Body of pancreas (tissue), 2 donors: ENCODE measurements around the genes TAS2R3, KEL, OR9A2, CASP2 and OR2A1.

DNA sequence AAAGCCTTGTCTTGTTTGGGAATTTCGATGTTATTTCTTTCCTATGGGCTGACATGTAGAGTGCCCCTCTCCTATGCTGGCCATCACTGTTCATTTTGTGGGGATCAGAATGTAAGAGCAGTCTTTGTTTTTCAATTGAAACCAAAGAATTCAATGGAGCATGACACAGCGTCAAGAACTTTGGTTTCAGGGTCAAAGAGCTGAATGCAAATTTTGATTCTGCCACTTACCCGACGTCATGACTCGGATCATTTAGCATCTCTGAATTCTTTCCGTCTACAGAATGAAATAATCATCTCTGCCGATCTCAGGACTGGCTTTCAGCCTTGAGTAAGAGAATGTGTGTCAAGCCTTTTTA, 52.6 kb downstream of the DENND11 start:
- PRO-cap: no peak
- RAMPAGE, long total RNA, 2 experiments: no peak in any of the 2 experiments

DNA sequence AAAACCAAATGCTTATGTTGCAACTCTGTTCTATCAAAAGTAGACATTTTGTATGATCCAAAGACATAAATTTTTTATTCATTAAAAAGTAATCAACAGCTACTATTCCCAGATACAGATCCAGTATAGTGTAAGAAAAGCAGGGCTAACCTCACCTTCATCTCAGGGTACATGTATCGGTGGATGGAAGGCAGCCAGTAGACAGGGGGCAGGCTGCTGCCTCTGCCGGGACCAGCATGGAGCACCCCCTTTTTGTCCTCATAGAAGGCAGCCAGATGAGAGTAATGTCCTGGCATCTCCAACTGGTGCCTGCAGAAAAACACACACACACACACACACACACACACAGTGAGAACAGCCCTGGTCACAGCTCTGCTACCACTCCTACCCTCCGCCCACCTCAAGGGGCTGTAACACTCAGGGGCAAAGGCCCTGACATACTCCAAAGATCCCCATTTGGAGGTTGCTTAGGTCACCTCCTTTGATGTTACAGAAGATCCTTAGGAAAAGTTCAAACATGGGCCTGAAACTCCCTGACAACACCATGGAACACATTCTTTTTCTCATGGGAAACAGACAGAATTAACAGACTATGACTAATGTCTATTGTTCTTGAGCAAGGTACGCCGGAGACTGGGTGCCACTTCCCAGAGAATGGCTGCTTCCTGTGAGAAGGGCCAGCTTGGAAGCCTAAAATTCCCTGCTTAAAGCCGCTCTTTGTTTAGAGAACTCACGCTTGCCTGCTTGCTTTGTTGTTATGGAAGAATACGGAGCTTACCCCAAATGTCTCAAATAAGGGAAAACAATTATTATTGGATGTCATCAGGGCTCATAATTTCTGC, 27.8 kb downstream of the DENND11 start:
- PRO-cap: no peak
- RAMPAGE, long total RNA, 2 experiments: start-site peak on the minus strand in 1 of 2 experiments, centred at position 730 of the sequence, 6 reads per replicate

- PRO-cap: no peak
- RAMPAGE, long total RNA, 2 experiments: no peak in any of the 2 experiments
Observed at GRCh38 chr7:141674754-141675026, 27.3 kb downstream of the DENND11 start.

- PRO-cap: no peak
- RAMPAGE, long total RNA, 2 experiments: no peak in any of the 2 experiments
Observed at GRCh38 chr7:141701144-141701445, 871 bp downstream of the DENND11 start.

- PRO-cap: no peak
- RAMPAGE, long total RNA, 2 experiments: no peak in any of the 2 experiments
Observed at GRCh38 chr7:141763842-141764304, at the start of gene TAS2R3. TSS of gene TAS2R3 (plus strand) at chr7:141764097.

- PRO-cap: no peak
- RAMPAGE, long total RNA, 2 experiments: no peak in any of the 2 experiments
Observed at GRCh38 chr7:142320078-142320781, 62.4 kb upstream of the PRSS58 start.

- PRO-cap: no peak
- RAMPAGE, long total RNA, 2 experiments: no peak in any of the 2 experiments
Observed at GRCh38 chr7:142324273-142324882, 66.5 kb upstream of the PRSS58 start.

- PRO-cap: no peak
- RAMPAGE, long total RNA, 2 experiments: no peak in any of the 2 experiments
Observed at GRCh38 chr7:142500370-142500821, 242.5 kb upstream of the PRSS58 start.

- PRO-cap: no peak
- RAMPAGE, long total RNA, 2 experiments: no peak in any of the 2 experiments
Observed at GRCh38 chr7:142520247-142521032, 228.8 kb upstream of the PRSS1 start.

- PRO-cap: unidirectional peak, minus-strand start at chr7:142742060
- RAMPAGE, long total RNA, 2 experiments: start-site peak on the minus strand in 2 of 2 experiments, at chr7:142742051-142742063 at its widest, 51 to 72 reads per replicate
Observed at GRCh38 chr7:142741966-142742426, 7.3 kb upstream of the PRSS1 start.

DNA sequence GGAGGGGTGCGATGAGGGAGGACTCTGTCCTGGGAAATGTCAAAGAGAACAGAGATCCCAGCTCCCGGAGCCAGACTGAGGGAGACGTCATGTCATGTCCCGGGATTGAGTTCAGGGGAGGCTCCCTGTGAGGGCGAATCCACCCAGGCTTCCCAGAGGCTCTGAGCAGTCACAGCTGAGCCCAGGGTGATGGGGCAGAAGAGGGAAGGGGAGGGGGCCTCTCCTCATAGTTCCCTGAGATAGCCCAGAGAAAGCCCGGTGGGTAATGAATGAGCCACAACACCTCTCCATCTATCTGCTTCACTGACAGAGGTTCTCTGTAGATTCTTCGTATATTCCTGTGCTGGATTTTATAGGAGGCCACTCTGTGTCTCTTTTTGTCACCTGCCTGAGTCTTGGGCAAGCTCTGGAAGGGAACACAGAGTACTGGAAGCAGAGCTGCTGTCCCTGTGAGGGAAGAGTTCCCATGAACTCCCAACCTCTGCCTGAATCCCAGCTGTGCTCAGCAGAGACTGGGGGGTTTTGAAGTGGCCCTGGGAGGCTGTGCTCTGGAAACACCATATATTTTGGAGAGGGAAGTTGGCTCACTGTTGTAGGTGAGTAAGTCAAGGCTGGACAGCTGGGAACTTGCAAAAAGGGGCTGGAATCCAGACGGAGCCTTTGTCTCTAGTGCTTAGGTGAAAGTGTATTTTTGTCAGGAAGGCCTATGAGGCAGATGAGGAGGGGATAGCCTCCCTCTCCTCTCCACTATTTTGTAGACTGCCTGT, 16.5 kb downstream of the PRSS2 start:
- PRO-cap: no peak
- RAMPAGE, long total RNA, 2 experiments: no peak in any of the 2 experiments

- PRO-cap: no peak
- RAMPAGE, long total RNA, 2 experiments: no peak in any of the 2 experiments
Observed at GRCh38 chr7:142799223-142799462, 28.4 kb downstream of the PRSS2 start.

- PRO-cap: no peak
- RAMPAGE, long total RNA, 2 experiments: no peak in any of the 2 experiments
Observed at GRCh38 chr7:142962109-142963091, at the start of gene KEL. TSS of gene KEL (minus strand) at chr7:142962363.

DNA sequence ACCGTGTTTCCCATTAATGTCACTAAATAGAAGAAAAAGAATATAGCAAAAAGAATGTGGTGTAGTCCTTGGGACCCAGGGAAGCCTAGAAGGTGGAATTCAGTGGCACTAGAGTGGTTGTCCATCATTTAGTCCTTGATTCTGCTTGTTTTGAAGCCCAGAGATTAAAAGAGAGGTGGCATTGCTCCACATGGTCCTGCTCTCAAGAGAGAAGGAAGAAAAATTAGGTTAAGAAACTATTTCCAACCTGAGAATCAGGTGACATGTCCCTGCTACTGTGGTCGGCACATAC, at the start of gene OR9A2:
Gene OR9A2, minus strand, starts transcription at position 128 of the 292 bp plus-strand sequence.
- PRO-cap: no peak
- RAMPAGE, long total RNA, 2 experiments: no peak in any of the 2 experiments

GRCh38 chr7:143205836-143206500, 15.9 kb upstream of the TAS2R40 start:
- PRO-cap: no peak
- RAMPAGE, long total RNA, 2 experiments: no peak in any of the 2 experiments

DNA sequence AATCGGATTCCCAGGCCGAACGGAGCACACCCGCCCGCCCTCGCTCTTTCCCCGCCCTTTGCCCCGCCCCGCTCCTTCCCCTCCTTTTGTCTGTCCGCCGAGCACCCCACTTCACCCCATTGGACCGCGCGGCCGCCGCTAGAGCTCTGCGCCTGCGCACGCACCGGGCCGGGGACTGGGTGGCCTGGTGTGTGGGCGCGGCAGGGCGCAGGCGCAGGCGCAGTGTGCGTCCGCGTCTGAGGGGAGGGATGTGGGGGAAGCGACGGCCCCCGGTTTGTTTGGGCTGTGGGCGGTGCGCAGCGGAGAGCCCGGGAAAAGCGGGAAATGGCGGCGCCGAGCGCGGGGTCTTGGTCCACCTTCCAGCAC, at the start of gene CASP2:
Gene CASP2, plus strand, starts transcription at position 220 of the 366 bp plus-strand sequence.
- PRO-cap: bidirectional peak, plus-strand start at position 314 of the sequence, minus-strand start outside the sequence
- RAMPAGE, long total RNA, 2 experiments: start-site peak on the plus strand in 1 of 2 experiments, centred at position 283 of the sequence, 33 reads per replicate

- PRO-cap: no peak
- RAMPAGE, long total RNA, 2 experiments: no peak in any of the 2 experiments
Observed at GRCh38 chr7:143386636-143387208, 5.6 kb downstream of the ZYX start.

- PRO-cap: no peak
- RAMPAGE, long total RNA, 2 experiments: no peak in any of the 2 experiments
Observed at GRCh38 chr7:143806688-143806960, 49.1 kb upstream of the CTAGE6 start.

DNA sequence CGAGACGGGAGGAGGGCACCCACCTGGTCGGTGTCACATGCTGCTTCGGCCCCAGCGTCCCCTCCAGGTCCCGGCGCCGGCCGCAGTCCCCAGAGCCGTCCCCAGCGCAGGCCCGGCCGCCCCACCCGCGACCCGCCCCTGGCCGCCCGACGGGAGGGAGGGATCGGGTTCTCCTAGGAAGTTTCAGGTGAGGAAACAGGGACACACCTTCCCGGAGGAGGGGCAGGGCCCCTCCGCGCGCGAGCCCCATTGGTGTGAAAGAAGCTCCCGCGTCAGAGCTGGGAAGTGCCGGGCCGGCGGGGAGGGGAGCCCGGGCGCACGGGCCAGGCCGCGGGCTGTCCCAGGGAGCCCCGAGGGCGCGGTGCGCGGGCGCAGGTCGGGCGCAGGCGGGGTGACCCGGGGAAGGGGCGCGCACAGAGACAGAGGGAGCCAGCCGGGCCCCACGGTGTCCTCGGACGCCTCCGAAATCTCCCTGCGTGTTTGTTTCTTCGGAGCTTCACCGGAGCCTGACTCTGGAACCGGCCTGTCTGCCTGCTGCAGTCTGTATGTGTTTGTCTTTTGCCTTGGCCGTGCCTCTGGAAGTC, 18.0 kb upstream of the OR2A1 start:
- PRO-cap: unidirectional peak, minus-strand start at position 148 of the sequence
- RAMPAGE, long total RNA, 2 experiments: no peak in any of the 2 experiments

DNA sequence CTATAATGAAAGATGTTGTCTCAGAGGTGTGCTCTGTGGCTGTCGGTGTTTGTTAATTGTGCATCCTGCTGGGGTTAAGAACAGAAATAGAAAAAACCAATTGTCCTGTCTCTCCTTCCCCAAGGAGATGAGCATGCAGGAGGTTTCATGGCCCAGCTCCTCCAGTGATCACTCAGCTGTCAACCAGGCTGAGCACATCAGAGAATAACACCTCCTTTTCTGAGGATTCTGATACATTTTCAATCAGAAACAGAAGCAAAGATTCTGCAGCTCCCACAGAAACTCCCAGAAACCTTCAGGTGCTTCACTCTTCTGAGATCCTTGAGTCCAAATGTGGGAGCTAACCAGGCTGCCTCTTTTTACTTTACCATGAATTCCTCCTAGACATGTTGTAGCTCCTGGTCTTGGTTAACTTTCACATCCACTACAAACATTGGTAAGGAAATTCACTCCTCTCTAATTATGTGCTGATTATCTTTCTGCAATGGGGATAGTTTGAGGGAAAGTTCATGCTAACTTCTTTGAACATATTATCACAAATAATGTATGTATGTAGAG, at the start of gene OR2A1:
Gene OR2A1, plus strand, starts transcription at position 308 of the 558 bp plus-strand sequence.
- PRO-cap: no peak
- RAMPAGE, long total RNA, 2 experiments: no peak in any of the 2 experiments